Esophagus muscularis mucosa (tissue), 4 donors: ENCODE measurements around the genes EGR4, DGUOK and TACR1.

GRCh38 chr2:72953852-72954279 lies 36.5 kb downstream of the EMX1 start:
- PRO-cap: no peak
- RAMPAGE, long total RNA, 4 experiments: no peak in any of the 4 experiments

DNA sequence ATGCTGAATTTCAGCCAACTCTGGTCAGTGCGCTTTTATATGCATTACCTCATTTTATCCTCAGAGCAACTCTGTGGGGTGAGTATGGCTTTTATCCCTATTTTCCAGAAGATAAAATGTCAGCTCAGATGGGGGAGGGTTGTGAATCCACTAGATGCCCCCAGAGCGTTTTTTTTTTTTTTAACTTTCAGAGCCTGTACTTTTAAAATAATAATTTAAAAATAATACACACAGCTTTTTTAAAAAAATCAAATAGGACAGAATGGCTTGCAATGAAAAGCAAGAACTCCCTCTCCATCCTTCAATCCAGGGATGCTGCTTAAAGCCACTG lies 1.0 kb upstream of the RAB11FIP5 start:
- PRO-cap: no peak
- RAMPAGE, long total RNA, 4 experiments: no peak in any of the 4 experiments

GRCh38 chr2:73212300-73212929 lies 1.6 kb upstream of the SMYD5 start:
- PRO-cap: no peak
- RAMPAGE, long total RNA, 4 experiments: no peak in any of the 4 experiments

GRCh38 chr2:73284995-73285660 lies 850 bp upstream of the FBXO41 start:
- PRO-cap: no peak
- RAMPAGE, long total RNA, 4 experiments: no peak in any of the 4 experiments

DNA sequence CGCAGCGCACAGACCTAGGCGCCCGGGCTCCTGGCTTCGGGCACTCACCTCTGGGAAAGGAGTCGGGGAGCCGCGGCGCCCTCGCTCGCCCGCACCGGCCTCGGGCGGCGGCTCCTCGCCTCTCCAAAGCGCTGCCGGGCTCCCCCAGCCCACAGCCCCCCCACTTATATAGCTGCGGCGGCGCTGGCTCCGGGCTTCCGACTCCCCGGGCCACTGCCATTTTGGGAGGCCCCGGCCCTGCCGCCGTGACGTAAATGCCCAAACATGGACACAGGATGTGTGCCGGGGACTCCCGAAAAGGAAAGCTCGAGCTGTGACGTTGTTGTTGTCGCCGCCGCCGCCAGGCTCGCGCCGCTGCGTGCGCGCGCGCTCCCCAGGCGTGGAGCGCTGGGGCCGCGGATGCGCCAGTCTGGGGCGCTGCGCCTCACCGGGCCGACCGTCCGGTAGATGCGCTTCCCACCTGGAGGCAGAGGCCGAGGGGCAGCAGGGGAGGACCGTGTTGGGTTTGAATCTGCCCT lies at the start of gene EGR4:
TSS of gene EGR4 (minus strand) at position 142 of the 518 bp plus-strand sequence.
- PRO-cap: no peak
- RAMPAGE, long total RNA, 4 experiments: no peak in any of the 4 experiments

GRCh38 chr2:73485323-73486383 lies 100.0 kb downstream of the ALMS1 start:
- PRO-cap: no peak
- RAMPAGE, long total RNA, 4 experiments: no peak in any of the 4 experiments

- PRO-cap: no peak
- RAMPAGE, long total RNA, 4 experiments: no peak in any of the 4 experiments
These were observed 489 bp upstream of the NAT8 start for GRCh38 chr2:73642618-73643203.

GRCh38 chr2:73833201-73833591 lies 4.4 kb downstream of the STAMBP start:
- PRO-cap: no peak
- RAMPAGE, long total RNA, 4 experiments: no peak in any of the 4 experiments

DNA sequence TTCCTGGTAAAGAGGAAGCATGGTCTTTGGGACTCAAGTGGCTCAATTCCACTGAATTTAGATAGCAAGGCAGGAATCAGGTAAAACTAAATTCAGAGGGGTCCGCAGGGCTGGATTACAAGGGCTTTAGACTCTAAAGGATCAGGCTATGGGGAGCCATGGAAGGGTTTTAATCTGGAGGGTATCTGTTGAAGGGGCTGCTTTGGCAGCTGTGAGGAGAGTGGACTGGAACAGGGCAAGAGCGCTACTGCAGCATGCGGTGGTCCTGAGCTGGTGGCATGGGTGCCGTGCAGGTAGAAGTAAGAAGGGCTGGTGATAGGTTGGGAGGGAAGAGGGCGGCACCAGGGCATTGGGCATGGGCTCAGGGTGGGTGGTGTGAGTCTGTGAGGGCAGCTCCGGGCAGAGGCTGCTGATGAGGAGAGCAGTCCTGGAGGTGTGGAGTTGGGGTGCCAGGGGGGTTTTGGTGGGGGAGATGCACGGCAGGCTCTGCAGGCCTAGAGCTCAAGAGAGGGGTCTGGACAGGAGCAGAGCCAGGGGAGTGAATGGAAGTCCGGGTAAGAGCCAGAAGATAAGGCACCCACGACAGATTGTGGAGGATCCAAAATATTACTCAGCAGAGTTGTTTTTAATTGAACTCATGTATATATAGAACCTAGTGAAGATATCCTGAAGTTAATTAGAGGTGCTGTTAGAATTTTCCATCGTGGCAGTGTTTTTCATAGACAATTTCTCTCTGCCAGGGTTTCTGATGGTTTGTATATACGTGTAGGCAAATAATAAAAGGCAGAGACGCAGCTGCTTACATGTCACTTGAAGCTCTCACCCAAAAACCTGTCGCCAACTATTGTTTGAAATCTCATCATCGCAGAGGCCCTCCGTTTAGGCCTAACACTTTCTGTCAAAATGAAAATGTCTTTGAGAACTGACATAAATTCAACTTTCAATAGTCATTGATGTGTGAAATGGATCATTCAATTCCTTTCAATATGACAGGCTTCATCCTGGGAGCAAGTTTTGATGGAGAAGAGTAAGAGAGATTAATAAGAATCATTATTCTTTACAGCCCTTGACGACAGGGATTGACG lies 2.3 kb downstream of the ACTG2 start:
- PRO-cap: bidirectional peak, plus-strand start at position 402 of the sequence, minus-strand start at position 275 of the sequence; bidirectional peak, plus-strand start at position 806 of the sequence, minus-strand start at position 544 of the sequence
- RAMPAGE, long total RNA, 4 experiments: no peak in any of the 4 experiments

- PRO-cap: bidirectional peak, plus-strand start at chr2:73926886, minus-strand start at chr2:73926698; bidirectional peak, plus-strand start at chr2:73927328, minus-strand start at chr2:73927201
- RAMPAGE, long total RNA, 4 experiments: start-site peak on the plus strand in 4 of 4 experiments, at chr2:73926873-73926908 at its widest, 154 to 468 reads per replicate
These were observed at the start of gene DGUOK for GRCh38 chr2:73926554-73927587. DGUOK (plus strand) TSS chr2:73926880.

DNA sequence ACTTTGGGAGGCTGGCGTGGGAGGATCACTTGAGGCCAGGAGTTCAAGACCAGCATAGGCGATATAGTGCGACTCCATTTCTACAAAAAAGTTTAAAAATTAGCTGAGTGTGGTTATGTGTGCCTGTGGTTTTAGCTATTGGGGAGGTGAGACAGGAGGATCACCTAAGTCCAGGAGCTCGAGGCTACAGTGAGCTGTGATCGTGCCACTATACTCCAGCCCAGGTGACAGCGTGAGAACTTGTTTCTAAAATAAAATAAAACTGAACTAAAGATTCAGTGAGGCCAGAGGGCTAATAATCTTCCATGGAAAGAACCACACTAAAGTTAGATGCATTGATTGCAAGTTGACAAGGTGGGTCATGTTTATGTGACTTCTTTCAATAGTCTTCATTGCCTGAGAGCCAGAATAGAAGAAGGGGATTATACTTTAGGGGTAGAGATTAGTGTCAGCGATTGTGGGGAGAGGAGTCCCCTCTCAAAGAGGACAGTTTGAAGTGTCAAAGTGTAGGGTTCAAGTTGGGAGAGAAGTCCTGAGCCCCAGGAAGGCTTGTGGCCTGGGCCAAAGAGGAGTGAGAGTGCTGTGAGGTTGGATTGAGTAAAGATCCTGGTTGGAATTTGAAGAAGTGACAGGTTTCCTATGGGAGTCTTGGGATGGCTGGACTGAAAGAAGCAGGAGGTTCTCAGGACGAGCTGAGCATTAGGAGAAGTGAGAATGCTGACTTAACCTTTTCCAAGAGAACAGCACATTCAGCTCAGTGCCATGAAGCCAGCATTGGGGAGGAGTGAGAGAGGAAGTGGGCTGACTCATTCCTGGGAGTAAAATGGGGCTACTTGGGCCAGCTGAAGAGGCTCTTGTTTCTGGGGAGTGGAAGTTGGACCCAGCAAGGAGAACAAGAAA lies 25.5 kb downstream of the DGUOK start:
- PRO-cap: no peak
- RAMPAGE, long total RNA, 4 experiments: no peak in any of the 4 experiments

DNA sequence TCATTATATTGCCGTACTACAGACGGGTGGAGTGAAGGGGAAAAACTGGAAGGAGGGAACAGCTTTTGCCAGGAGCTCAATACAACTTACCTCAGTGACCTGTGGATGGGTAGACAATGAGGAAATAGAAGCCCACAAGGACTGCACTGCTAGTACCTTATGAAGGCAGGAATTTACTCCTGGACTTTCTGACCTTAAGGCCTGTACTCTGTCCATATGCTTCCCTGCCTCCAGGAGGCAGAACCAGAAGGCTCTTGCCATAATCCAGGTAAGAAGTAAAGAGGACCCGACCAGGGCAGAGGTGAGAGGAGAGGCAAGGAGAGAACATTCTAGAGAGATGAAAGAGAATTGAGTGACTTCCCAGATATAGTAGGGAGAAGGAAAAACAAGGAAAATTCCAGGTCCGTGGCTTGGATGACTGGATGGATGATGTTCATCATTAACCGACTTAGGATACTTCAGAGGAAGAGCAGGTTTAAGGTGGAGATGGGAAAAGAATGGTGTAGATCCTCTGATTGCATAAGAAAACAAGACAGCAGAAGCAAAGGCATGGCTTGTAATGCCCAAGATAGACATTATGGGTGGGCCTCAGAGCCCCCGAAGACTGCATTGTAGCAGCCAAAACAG lies 28.1 kb upstream of the TET3 start:
- PRO-cap: no peak
- RAMPAGE, long total RNA, 4 experiments: no peak in any of the 4 experiments

- PRO-cap: no peak
- RAMPAGE, long total RNA, 4 experiments: no peak in any of the 4 experiments
These were observed 15.4 kb downstream of the TET3 start for GRCh38 chr2:74000047-74000644.

DNA sequence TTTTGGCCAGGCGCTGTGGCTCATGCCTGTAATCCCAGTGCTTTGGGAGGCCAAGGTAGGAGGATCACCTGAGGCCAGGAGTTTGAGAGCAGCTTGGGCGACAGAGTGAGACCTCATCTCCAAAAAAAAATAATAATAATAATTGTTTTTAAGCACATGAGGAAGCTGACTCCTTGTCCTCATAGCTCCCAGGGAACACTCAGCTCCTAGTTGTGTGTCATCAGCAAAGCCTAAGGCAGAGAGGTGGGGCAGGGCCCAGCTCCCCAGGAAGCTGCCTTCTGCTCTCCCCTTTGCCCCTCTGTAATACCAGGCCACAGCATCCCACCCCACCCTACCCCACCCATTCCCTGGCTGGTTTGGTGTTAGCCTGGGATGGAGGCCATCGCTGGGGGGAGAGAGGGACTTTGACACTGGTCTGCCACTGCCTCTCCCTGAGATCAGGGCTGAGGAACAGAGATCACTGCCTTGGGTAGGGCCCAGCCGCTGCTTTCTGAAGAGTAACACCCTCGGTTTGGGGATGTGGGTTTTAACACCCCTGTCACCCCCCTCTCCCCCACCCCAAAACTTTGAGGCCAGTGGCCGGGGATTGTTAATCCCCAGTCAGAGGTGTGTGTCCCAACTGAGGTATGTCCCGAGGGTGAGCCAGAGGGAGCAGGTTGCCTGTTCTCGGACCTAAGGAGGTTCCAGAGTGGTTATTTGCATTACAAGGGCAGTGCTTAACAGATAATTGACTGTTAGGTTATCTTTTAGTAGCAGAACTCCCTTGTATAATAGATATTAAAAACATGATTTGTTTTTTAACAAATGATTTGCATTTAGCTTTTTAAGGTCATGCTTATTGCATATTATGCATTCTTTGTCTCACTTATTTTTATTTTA lies 41.3 kb downstream of the TET3 start:
- PRO-cap: no peak
- RAMPAGE, long total RNA, 4 experiments: no peak in any of the 4 experiments

- PRO-cap: no peak
- RAMPAGE, long total RNA, 4 experiments: no peak in any of the 4 experiments
These were observed 414 bp downstream of the BOLA3 start for GRCh38 chr2:74147217-74147779.

- PRO-cap: no peak
- RAMPAGE, long total RNA, 4 experiments: no peak in any of the 4 experiments
These were observed 520 bp downstream of the LBX2 start for GRCh38 chr2:74498780-74499385.

DNA sequence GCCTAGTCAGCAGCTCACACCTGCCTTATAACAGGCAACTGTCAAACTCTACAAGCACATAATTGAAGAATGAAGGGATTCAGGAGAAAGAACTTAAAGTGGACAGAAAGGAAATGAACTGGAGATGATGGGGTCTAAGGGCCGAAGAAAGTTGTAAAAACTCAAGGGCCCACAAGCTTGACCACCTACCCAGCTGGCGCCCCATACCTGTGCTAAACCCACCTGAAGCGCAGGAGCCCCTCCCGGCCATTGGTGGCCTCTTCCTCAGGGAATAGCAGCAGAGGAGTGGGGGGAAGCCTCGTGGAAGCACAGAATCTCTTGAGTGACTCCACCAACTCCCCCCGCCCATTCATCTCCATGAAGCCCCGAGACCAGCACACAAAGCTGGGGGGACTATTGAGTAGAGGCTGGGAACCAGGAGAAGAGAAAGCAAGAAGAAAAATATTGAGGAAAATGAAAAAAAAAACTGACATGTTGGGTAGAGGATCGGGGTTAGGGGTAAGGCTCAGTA lies 922 bp downstream of the AUP1 start:
- PRO-cap: no peak
- RAMPAGE, long total RNA, 4 experiments: no peak in any of the 4 experiments

DNA sequence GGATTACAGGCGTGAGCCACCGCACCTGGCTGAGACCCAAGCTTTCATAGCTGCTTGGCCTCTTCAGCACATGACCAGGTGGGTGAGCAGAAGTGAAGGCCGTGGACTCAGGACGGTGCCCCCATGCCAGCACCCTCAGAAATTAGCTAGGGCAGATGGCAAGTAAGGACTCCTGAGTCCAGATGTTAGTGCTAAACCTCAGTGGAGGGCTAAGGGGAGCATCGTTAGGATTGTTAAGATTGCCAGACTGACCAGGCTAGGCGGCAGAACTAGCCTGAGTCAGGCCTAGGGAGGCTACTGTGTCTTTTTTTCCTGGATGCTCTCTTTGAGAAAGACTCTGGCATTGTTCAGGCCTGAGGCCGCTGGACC lies 10.4 kb downstream of the HTRA2 start:
- PRO-cap: no peak
- RAMPAGE, long total RNA, 4 experiments: no peak in any of the 4 experiments

GRCh38 chr2:74886240-74886753 lies 52.4 kb downstream of the HK2 start:
- PRO-cap: no peak
- RAMPAGE, long total RNA, 4 experiments: no peak in any of the 4 experiments

DNA sequence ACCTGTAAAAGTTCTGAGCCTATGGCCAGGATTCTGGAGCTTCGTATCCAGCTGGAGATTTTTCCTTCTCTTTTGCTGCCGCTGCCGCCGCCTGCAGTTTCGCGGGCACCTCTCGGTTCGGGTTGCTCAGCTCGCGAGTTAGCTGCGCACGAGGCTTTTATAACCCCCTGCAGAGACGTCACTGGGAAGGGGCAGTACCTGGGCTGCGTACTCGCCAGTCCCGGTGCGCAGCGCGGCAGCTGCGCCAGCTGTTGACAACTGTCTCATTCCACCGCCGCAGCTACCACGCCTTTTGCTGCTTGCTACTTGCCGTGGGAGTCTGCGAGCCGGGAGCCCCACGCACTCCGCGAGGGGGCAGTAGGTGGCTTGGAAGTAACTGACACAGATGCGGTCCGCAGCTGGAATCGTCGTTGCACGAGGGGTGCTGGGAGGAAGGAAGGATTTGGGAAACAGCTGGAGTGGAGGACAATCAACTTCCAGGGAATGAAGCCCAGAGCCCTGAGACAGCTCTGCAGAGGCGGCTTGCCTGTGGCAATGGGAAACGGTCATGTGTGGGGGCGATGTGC lies at the start of gene TACR1:
TSS of gene TACR1 (minus strand) at position 133 of the 566 bp plus-strand sequence.
- PRO-cap: bidirectional peak, plus-strand start at position 360 of the sequence, minus-strand start at position 132 of the sequence
- RAMPAGE, long total RNA, 4 experiments: start-site peak on the minus strand in 4 of 4 experiments, centred at position 131 of the sequence, 13 to 65 reads per replicate